SK-N-MC (cell line): ENCODE data around the gene MED21.

DNA sequence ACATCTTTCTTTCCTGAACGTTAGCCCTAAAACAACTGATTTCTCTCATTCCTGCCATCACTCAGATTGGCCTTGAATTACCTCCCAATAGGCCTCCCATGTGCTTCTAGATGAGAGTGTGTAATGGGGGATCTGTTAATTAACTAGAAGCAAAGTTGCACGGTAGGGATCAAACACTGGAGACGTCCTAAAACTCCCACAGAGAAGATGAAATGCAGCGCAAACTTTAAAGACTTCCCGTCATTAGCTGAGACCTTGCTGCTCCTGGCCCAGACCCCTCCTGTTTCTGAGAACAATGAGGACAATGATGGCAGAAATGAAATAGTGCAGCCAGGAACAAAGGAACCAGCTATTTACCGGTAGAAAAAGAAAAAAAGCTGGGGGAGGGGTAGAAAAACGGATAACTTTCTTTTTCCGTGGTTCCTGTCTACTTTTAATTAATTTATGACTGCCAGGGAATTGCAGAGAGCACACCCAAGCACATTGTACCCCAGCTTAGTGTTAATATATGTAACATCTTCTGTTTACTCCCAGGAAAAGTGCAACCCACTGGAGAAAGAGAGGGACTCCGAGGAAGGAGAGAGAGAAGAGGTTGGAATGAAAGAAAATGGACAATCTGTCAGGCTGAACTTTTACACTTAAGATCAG lies 280.7 kb upstream of the SOX5 start:
- RRBS: no CpG with 5 or more reads among the region's 9 CpGs

- RRBS: no CpG with 5 or more reads among the region's 3 CpGs
Measured at GRCh38 chr12:24491899-24492473, 456.9 kb downstream of the BCAT1 start.

GRCh38 chr12:24538047-24538403 lies 410.9 kb downstream of the BCAT1 start:
- RRBS: no CpG with 5 or more reads among the region's 3 CpGs

GRCh38 chr12:24901836-24902463 lies 47.0 kb downstream of the BCAT1 start:
- RRBS: 95% methylated on average over 8 of the region's 31 CpGs

GRCh38 chr12:25023794-25024340 lies 28.6 kb upstream of the IRAG2 start:
- RRBS: no CpG with 5 or more reads among the region's 5 CpGs

DNA sequence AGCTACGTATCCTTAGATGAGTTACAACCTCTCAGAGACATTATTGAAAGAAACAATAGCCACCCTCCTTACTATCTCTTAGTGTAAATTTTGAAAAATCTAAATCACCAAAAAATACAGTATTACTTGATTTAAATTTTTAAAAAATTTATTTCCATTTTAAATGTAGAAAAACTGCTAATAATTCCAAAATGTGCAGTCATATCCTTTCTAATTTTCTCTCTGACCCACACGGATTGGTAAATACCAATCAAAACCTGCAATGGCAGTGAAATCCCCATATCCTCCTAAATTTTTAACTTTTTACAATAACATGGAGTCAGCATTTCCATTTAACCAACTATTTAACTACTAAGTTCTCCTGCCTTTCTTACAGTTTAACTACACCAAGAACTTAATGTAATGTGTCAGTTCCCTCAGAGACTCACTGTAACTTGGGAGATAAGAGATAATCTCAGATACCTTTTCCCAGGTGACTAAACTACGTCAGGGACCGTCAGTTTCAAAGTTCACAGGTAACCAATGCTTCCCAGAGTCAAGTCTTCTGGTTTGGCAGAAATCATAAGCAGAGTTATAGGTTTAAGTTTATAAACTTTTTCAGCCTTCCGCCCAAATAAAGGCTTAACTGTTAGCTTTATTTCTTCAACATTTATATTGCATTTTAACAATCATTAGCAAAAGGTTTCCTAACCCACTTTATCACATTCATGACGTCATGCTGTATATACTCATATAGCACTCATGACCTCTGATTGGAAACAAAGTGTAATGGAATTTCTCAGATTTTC lies 7.7 kb downstream of the KRAS start:
- RRBS: no CpG with 5 or more reads among the region's 6 CpGs

DNA sequence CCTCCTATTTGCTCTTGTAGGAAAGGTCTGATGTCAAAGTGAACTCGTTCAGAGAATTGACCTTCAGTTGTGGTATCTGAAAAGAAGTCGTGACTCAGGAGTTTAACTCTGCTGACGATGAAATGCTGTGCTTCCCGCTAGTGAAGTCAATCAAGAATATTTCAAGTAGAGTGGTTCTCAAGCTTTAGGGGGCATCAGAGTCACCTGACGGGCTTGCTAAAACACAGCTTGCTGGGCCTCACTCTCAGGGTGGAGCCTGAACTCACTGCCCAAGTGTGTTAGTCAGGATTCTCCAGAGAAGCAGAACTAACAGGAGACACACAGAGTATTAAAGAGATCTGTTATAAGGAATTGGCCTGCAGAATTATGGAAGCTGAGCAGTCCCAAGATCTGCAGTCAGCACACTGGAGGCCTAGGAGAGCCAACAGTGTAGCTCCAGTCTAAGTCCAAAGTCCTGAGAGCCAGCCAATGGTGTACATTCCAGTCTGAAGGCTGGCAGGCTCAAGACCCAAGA lies 139.5 kb upstream of the LMNTD1 start:
- RRBS: no CpG with 5 or more reads among the region's 5 CpGs

GRCh38 chr12:25975970-25976922 lies 17.8 kb downstream of the RASSF8 start:
- RRBS: no CpG with 5 or more reads among the region's 13 CpGs

GRCh38 chr12:26011038-26011459 lies 52.6 kb downstream of the RASSF8 start:
- RRBS: no CpG with 5 or more reads among the region's 2 CpGs

- RRBS: 88% methylated on average over 3 of the region's 10 CpGs
Measured at GRCh38 chr12:26100847-26101714, 23.8 kb downstream of the BHLHE41 start.

GRCh38 chr12:26122914-26124006 lies 1.6 kb downstream of the BHLHE41 start:
- RRBS: no CpG with 5 or more reads among the region's 44 CpGs

- RRBS: no CpG with 5 or more reads among the region's 6 CpGs
Measured at GRCh38 chr12:26626316-26626945, 206.6 kb downstream of the ITPR2 start.

DNA sequence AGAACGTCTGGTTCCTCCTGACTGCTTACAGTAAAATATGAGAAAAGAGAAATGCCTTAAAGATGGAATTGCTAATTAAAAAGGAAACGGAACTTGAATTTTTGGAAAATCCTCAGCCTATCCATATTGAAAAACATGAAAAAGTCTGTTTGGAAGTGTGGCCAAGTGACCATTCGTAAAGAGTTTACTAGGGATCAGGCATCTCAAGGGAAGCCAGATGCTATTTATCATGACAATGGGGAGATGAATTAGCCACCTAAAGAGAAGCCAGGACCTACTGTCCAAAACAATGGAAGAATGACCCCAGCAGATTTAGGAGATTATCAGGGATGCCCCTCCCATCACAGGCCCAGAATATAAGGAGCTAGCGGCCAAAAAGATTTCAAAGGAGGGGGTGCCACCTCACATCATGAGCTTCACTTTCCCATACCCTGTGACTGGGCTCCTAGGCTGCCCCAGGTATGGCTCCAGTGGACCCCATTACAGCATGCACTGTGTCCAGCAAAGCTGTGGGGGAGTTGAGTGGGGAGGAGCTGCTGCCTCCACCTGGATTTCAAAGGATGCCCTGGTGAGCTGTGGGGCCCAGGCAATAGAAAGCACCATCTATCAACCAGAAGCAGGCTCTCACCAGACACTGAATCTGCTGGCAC lies 189.1 kb downstream of the ITPR2 start:
- RRBS: no CpG with 5 or more reads among the region's 4 CpGs

DNA sequence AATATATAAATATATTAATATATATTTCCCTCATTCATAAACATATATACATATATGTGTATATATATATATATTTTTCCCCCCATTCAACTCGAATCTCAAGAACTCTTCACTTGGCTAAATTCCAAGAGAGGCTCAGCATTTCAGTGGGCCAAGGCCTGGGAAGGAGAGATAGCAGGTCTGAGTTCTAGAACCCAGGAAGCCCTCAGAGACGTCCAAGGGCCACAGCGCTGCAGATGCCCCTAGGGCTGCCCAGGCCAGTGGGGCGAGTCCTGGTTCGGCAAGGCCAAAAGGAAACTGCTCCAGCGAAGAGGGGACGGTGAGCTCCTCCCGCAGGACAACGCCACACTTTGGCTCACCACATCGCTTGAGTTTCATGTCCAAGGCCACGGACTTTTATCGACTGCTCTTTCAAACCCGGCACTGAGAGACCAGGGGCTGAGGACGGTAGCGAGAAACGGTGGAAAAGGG lies 1.1 kb downstream of the ITPR2 start:
- RRBS: no CpG with 5 or more reads among the region's 16 CpGs

GRCh38 chr12:26953484-26953929 lies 15.2 kb downstream of the FGFR1OP2 start:
- RRBS: no CpG with 5 or more reads among the region's 2 CpGs

DNA sequence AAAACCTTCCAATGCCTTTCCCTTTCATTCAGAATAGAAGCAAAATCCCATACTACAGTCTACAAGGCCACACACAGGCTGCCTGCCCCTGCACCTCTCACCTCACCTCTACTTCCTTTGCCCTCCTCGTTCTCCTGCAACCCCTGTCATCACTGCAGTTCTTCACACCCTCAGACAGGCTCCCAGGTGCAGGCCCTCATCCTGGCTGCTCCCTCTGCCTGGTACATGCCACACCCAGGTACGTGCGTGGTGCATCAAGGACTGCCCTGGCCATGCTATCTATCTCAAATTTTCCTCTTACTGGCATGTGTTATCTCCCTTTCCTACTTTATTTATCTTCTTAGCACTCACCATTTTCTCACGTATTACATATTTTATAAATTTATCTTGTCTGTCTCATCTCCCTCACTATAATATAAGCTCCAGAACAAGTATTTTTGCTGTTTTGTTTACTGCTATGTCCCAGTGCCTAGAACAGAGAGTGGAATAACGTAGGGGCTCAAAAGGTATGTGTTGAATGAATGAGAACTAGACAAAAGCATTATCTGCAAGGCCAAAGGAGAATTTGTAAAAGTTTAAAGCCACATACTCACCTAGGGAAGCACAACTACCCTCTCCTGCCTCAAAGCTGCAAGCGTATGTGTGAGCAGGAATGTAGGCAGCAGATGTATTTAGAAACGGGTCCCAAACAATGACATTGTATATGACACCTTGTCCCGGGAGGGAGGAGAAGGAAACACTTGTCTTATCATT lies 24.2 kb downstream of the TM7SF3 start:
- RRBS: no CpG with 5 or more reads among the region's 8 CpGs

DNA sequence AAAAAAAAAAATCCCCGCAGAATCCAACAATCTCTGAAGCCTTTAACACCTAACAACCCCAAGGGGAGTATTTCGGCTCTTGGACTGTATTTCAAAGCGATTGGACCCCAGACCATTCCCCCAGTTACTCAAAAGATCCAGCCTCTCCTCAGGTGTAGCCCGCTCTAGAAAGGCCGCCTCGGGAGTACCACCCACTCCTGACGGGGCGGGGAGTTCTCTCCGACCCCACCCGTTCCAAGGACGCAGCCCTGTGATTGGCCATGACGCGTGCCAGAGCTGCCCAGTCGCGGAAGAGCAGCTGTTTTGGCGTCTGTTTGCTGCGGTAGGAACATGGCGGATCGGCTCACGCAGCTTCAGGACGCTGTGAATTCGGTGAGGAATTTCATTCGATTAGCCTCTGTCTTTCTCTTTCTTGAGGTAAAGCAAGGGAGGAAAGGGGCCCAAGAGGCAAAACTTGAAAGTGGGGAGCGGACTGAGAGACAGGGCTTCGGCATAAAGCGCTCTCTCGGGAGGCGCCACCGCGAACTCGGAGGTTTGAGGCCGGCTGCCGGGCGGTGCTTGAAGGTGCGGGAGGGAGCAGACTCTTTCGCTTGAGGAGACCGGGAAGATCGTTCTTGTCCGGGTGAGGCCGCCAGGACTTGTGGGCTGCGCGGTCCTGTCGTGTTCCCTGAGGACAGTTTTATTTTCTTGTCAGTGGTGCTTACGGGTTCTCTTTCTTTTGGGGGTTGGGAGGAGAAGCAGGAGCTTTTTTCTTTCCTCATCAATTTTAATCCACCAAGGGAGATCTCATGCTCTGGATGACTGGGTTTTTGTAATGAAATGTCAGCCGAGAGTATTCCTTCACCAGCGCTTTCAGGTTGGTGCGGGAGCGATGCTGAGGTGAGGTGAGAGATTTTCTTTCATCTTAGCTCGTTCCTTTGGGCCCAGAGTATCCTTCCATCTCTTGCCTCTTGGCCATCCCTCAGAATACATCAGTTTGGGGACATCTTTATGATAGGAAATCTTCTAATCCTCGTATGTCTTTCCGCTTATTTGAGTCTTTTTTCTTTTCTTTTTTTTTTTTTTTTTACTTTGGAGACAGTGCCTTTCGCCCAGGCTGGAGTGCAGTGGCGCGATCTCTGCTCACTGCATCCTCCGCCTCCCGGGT lies at the start of gene MED21:
Gene MED21, plus strand, starts transcription at position 309 of the 1,147 bp plus-strand sequence.
- RRBS: 2% methylated on average over 5 of the region's 56 CpGs

GRCh38 chr12:27179084-27179454 lies 65.0 kb upstream of the STK38L start:
- RRBS: no CpG with 5 or more reads among the region's 1 CpG

GRCh38 chr12:27515601-27516026 lies 8.4 kb upstream of the PPFIBP1 start:
- RRBS: no CpG with 5 or more reads among the region's 9 CpGs

DNA sequence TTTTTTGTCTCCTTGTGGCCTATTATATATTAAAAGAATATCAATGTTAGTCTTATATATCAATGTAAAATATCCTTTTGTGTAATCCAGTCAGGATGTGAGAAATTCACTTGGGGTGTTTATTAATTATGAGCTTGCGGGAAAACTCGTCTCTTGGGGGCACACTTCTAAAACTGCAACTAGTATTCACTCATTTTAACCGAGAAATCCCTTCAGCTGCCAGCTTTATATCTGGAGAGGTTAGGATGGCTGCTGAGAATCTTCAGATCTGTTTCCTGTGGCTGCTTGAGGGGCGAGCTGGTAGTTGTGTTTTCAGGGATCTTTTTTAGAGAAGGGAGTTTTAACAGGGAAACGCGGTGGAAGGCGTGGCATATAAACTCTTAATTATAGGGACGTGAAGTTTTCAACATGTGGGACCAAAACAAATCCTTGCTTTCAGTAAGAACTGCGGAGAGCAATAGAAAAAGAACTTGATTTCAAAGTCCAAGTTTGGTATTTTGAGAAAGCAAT lies 832 bp downstream of the PPFIBP1 start:
- RRBS: no CpG with 5 or more reads among the region's 9 CpGs